UCH-1 (cell line): ENCODE measurements around the genes SFXN5, NAT8 and C2orf78.

DNA sequence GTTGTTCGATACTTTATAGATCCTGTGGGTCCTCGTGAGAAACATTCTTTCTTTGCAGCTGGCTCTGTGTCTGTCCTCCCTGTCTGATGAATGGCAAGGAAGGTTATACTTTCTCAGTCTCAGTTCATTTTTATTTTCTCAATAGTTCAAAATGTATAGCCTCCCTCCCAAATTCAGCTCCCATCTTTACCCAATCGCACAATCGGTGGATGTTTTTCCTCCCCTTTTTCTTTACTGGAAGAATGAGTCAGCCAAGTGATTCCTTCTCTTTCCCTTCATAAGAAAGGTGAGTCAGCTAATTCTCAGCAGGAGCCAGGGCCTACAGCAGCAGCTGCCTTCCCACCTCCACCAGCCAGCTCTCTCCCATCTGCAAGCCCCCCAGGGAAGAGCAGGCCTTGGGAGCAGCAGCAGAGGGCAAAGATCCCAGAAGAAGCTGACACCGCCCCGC lies 7.7 kb downstream of the SFXN5 start:
- RRBS: no CpG with 5 or more reads among the region's 6 CpGs

DNA sequence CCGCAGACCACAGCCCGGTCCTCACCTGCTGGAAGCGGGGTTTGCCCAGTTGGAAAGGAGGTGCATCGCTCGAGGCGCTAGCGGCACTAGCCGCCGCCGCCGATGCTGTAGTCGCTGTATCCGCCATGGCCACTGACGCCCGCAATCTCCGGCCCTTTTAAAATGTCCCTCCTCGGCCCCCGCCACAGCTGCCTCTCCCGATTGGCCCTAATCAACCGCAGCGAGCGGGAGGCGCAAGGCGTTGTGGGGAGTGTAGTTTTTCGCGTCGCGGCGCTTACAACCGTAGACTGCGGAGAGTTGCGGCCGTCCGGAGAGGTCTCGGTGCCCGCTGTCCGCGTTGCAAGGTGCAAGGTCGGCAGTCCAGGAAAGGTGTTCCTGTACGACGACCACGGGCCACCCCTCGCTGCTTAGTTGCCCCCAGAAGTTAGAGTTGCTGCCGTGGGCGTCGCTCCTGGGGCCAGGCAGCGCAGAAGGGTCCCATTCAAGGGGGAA lies at the start of gene SFXN5:
SFXN5 (minus strand) TSS at position 134 of the 492 bp plus-strand sequence.
- RRBS: no CpG with 5 or more reads among the region's 47 CpGs

- RRBS: 40% methylated on average over 18 of the region's 39 CpGs
Measured at GRCh38 chr2:73176074-73176807, 26.1 kb upstream of the NOTO start.

- RRBS: 2% methylated on average over 22 of the region's 63 CpGs
Measured at GRCh38 chr2:73176808-73177867, 25.2 kb upstream of the NOTO start.

DNA sequence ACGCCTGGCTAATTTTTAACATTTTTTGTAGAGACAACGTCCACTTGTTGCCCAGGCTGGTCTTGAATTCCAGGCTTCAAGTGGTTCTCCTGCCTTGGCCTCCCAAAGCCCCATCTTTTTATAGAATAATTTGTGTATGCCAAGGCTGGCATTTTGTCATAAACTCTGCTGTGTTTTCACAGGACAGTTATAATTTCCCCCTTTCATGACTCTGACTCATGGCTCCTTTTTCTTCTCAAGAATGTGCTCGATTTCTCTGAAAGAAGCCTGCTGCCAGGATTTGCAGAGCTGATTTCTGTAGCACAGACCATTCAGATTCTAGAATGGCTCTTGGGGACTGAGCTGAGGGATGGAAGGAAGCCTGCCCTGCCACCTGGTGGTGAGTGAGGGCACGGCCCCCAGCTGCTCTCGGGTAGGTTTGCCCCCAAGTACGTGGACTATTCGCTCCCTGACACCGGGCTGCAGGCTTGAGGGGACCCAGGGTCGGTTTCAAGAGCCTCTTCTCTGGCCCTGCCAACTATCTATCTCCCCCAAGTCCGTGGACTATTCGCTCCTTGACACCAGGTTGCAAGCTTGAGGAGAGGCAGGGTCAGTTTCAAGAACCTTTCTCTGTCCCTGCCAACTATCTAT lies 1.6 kb upstream of the SMYD5 start:
- RRBS: no CpG with 5 or more reads among the region's 11 CpGs

GRCh38 chr2:73254889-73255693 lies 21.0 kb downstream of the CCT7 start:
- RRBS: no CpG with 5 or more reads among the region's 6 CpGs

- RRBS: 2% methylated on average over 15 of the region's 36 CpGs
Measured at GRCh38 chr2:73293055-73293406, 317 bp downstream of the EGR4 start.

DNA sequence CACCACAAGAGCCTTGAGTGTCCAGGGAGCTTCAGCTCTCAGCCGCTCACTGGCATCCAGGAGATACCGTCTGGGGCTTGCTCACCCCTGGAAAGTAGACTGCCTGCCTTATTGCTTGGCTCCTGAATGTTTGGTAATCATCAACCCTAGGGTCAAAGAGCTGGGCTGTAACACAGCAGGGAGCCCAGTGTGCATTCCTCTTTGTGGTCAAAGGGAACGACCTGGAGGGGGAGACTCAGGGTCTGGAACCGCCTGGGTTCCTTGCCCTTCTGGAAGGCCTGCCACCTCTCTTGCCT lies at the start of gene NAT8:
NAT8 (minus strand) TSS at position 101 of the 296 bp plus-strand sequence.
- RRBS: no CpG with 5 or more reads among the region's 4 CpGs

DNA sequence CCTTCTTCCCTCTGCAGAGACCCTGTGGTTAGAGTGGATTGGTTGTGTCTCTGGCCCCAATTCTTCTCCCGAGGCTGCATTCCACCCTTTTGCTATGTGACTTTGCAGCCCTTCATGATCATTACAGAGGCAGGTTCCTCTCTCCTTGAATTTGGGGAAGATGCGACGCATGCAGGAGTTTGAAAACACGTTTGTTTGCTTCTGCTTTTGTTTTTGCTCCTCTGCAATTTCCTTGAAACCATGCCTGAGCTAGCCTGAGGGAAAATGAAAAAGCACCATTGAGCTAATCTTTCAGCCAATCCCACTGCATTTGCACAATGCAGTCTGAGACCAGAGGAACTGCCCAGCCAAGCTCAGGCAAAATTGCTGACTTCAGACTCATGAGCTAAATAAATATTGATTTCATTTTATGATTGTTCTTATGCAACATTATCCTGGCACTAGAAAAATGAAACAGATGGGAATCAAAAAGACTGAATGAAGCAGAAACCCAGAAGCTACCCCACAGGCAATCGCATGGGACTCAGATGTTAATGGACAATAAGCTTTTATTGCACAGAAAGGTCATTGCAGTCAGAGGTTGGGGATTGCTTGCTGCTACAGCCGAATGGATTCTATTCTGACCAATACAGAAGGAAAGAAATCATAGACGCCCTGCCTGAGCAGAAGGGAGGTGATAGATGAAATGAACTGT lies 37.0 kb downstream of the TPRKB start:
- RRBS: no CpG with 5 or more reads among the region's 7 CpGs

- RRBS: no CpG with 5 or more reads among the region's 5 CpGs
Measured at GRCh38 chr2:73783968-73784483, at the start of gene C2orf78. TSS of gene C2orf78 (plus strand) at chr2:73784183.

DNA sequence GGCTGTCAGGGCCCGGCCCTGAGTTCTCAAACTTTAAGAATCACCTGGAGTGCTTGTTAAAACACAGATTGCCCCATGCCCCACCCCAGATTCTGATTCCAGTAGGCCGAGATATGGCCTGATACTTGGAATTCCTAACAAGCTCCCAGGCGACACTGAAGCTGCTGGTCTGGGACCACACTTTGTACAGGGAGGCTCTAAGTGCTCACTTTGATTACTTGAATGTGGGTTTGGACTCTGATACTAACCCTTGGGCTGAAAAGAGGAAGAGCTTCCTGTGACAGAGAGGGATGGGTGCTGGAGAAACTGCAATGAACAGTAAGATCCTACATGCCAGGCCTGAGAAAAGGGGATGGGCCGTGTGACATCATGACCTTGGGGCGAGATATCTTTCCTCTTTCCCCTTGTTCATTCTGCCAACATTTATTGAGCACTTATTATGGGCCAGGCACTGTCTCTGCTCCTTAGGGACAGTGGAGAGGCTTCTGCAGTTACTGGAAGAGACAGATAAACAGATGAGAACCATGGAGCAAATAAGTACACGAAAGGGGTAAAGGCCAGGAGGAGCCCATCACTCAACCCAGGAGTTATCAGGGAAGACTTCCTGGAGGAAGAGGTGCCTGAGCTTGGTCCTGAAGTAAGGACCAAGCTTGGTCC lies 1.4 kb downstream of the ACTG2 start:
- RRBS: no CpG with 5 or more reads among the region's 6 CpGs

GRCh38 chr2:73897051-73897730 lies 4.4 kb downstream of the ACTG2 start:
- RRBS: 69% methylated on average over 2 of the region's 8 CpGs

- RRBS: no CpG with 5 or more reads among the region's 17 CpGs
Measured at GRCh38 chr2:73998144-73999033, 13.7 kb downstream of the TET3 start.

DNA sequence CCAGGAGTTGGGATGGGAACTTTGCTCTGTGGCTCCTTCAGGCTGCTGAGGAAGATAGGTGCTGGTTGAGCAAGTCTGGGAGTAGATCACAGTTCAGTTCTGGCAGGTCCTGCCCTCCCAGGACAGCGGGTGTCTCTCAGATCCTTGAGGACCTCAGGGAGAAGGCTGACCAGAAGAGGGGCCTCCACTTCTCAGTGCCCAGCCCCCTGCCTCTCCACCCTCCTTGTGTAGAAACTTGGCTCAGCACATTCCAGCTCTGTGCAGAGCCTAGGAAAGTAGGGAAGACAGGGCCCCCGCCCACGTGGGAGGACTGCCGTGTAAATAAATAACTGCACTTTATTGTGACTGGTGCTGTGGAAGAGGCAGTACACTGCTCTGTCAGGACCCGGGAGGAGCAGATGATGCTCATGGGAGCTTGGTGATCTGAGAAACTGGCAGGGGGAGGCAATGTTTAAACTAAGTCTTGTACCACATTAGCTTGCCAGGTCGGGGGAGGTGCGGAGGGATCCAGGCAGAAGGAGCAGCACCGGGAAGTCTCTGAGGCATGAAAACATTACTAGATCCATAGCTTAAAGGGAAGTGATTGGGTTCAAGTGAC lies 15.4 kb downstream of the TET3 start:
- RRBS: no CpG with 5 or more reads among the region's 8 CpGs

DNA sequence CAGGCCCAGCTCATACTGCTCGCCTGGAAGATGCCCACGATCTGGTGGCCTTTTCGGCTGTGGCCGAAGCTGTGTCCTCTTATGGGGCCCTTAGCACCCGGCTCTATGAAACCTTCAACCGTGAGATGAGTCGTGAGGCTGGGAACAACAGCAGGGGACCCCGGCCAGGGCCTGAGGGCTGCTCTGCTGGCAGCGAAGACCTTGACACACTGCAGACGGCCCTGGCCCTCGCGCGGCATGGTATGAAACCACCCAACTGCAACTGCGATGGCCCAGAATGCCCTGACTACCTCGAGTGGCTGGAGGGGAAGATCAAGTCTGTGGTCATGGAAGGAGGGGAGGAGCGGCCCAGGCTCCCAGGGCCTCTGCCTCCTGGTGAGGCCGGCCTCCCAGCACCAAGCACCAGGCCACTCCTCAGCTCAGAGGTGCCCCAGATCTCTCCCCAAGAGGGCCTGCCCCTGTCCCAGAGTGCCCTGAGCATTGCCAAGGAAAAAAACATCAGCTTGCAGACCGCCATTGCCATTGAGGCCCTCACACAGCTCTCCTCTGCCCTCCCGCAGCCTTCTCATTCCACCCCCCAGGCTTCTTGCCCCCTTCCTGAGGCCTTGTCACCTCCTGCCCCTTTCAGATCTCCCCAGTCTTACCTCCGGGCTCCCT lies 61.9 kb downstream of the TET3 start:
- RRBS: 55% methylated on average over 4 of the region's 20 CpGs

GRCh38 chr2:74047524-74048643 lies 63.2 kb downstream of the TET3 start:
- RRBS: 89% methylated on average over 3 of the region's 24 CpGs

DNA sequence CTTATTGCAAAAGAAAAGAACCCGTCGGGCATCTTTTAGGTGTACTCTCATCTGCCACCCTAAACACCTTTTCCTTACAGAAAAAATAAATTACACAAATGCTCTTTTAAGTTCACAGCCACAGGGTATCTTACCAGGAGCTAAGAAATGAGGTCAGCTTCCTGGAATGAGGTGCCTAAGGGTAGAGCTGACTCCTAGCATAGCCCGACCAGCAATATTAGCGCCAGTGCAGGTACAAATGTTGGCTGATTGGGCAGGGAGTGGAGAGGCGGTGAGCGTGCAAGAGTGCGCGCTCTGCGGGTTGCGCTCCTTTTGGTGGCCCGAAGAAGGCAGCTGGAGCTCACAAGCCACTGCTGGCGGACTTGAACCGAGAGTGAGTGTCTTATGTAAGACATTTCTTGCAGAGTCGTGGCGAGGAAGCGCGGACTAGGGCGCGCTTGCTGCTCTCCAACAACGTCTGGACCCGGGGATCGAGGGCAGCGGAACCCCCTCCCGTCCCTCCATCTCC lies 17.5 kb downstream of the BOLA3 start:
- RRBS: 70% methylated on average over 4 of the region's 24 CpGs

- RRBS: 7% methylated on average over 3 of the region's 28 CpGs
Measured at GRCh38 chr2:74147217-74147779, 414 bp downstream of the BOLA3 start.

DNA sequence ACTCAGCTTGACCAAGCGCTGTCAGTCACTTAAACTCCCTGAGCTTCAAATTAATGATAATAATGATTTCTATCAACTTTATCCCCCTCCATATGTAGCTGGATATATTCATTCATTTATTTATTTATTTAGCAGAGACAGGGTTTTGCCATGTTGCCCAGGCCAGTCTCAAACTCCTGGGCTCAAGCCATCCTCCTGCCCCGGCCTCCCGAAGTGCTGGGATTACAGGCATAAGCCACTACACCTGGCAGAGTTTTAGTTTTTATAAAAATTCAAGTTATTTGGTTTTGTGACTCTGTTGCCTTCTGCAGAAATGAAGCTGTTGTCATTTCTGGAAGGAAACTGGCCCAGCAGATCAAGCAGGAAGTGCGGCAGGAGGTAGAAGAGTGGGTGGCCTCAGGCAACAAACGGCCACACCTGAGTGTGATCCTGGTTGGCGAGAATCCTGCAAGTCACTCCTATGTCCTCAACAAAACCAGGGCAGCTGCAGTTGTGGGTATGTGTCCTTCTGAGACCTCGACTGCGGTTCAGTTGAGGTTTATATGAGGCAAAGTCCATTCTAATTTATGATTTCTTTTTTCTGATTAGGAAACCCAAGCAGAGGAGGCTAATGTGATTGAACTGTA lies 7.1 kb downstream of the MTHFD2 start:
- RRBS: no CpG with 5 or more reads among the region's 8 CpGs

GRCh38 chr2:74218000-74218556 lies 19.7 kb downstream of the MTHFD2 start:
- RRBS: no CpG with 5 or more reads among the region's 6 CpGs